SEM (cell line): ENCODE results near the gene LPIN2.

- PRO-cap, result no peak
Observed at GRCh38 chr18:2918265-2919401, 71.8 kb downstream of the EMILIN2 start.

DNA sequence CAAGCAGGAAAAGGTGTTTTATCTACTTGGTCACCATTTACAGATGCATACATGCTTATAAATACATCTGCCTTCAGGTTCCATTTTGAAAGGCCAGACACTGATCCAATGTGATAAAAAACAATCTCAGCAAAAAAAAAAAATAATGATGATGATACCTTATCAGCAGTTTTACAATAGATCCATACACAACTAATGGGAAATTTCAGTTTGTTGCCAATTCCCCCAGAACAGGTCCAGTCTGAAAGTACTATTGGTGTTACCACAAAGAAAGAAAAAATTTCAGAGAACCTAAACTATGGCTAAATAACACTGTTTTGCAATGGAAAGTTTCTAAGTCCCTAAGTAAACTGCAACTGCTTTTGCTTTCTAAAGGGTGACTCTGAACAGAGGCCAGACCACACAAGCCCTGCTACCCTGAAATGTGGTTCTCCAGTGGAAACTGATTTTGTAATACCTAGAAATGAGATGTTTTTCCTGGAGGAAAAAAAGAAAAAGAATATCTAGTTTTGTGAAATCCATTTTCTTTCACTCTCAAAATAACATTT lies 54.1 kb downstream of the LPIN2 start:
- PRO-cap, result no peak

DNA sequence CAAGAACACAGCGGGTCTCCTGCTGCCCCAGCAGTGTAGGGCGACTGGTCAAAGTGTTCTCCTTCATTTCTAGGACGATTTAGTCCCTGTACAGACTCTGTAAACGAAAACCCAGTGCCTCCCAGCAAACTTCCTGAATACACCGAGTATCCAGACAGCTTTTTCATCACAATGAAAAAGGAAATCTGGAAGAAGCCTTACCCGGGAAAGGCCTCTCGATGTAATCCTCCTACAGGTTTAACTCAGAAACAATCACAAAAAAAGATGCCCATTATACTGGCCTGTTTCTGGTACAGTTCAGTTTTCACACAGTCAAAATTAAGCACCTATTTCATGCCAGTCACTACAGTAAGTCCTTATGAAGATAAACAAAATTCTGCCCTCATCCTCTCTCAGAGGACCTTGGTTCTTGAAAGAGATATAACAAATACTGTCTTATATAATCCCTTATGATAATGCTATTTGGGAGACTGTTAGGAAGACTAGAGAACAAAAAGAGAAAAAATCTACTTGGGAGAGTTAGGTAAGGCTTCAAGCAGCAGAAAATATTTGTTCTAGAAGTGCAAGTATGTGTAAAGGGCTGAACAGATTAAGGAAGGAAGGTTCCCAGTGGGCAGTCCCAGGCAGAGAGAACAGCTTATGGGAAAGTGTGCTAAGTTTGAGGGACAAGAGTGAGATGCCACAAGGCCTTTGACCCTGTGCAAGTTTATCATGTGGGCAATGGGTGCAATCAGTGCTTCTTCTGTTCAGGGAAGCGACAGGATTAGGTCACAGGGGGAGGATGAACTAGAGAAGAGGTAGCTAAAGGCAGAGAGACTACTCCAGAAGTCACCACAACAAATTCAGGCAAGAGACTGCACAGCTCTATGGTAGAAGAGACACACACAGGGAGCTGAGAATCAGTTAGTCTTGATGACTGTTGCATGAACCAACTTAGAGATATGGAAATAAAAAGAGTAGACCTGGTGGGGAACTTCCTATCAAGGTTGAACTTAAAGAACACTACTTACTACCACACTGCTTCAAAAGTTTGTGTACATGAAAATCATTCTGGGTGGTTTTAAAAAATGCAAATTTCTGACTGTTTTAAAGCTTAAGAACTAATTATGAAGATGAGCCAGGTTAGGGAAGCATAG lies 44.5 kb downstream of the LPIN2 start:
- PRO-cap, result no peak

- PRO-cap, result no peak
Observed at GRCh38 chr18:2978551-2979622, 34.1 kb downstream of the LPIN2 start.

- PRO-cap, result no peak
Observed at GRCh38 chr18:2979687-2980297, 33.2 kb downstream of the LPIN2 start.

- PRO-cap, result unidirectional peak, minus-strand start at chr18:3013144; unidirectional peak, minus-strand start at chr18:3013257
Observed at GRCh38 chr18:3012972-3013786, at the start of gene LPIN2. TSS of gene LPIN2 (minus strand) at chr18:3013144.

DNA sequence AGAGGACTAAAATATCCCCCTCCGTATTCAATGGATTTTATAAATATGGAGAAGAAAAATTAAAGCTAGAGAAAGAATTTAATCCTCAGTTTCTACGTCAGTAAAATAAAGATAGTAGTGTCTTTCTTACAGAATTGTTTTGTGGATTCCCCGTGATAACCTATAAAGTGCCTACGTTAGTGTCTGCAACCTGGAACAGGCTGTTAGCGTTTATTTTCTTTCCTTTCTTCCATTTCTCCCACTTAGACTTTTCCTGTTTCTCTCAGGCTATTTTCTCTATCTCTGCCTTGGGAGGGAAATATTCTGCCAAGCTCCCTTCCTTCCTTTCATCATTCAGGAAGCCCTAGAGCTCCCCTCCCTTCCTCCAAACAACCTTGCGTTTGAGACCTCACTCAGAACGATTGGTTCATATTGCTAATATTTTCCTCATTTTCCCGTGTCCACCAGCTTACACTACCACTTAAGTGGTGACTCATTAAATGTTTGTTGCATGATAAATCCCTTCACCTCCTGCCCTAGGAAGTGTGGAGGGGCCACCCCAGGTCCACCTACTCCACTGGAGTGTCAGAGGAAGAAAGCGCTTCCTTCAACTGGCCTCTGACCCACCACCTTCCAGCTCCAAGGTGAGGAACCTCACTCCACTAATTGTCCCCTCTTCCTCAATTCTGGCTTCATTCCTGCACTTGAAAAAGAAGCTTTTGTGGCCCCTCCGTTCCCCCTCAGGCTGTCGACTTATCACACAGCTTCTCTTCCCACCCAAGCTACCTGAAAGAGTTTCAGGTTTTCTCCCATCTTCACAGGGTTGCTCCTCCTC lies 2.2 kb upstream of the LPIN2 start:
- PRO-cap, result no peak

- PRO-cap, result bidirectional peak, plus-strand start at chr18:3016821, minus-strand start at chr18:3016715
Observed at GRCh38 chr18:3016539-3017006, 3.6 kb upstream of the LPIN2 start.

GRCh38 chr18:3058322-3058880 lies 45.5 kb upstream of the LPIN2 start:
- PRO-cap, result no peak

- PRO-cap, result no peak
Observed at GRCh38 chr18:3213475-3213972, 6.2 kb downstream of the MYOM1 start.

DNA sequence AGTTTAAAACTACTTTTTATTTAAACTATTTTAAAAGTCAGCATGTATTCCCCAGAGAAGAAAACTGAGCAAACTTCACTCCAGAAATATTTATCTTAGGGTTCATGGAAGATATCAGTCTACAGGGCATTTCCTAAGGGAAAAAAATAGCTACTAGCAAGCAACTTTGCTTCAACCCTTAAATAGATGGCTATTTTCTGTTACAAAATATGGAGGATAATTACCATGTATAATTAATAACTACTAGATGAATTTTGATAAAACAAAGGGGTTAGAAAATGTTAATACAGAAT lies 1.5 kb downstream of the MYOM1 start:
- PRO-cap, result no peak

DNA sequence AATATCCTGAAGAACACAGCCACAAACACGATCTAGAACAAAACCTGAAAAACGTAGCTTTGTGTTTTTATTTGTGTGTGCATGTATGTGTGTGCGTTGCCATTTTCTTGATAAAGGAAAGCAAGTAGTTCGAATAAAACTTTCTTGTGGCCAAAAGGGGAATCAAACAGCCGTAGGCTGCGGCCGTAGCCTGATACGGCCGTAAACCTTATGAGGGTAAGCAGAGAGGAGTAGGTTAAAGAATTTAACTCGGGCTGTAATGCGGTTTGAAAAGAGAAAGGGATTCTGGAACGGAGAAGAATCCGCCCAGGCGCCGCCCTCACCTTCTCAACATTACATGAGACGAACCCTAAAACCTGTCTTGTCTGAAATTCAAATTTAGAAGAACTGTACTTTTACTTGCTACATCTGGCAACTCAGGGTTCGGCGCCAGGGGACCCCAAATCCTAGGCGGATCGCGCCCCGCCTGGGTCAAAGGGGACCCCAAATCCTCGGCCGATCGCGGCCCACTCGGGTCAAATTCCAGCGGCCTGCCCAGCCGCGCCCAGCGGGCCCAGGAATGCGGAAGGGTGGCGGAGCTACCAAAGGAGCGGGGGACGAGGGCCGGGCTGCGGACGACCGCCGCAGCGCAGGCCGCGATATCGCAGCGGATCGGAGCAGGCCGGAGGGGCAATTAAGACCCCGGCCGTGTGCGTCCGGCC lies 496 bp upstream of the MYL12B start:
- PRO-cap, result bidirectional peak, plus-strand start at position 165 of the sequence, minus-strand start outside the sequence; bidirectional peak, plus-strand start at position 584 of the sequence, minus-strand start at position 479 of the sequence

DNA sequence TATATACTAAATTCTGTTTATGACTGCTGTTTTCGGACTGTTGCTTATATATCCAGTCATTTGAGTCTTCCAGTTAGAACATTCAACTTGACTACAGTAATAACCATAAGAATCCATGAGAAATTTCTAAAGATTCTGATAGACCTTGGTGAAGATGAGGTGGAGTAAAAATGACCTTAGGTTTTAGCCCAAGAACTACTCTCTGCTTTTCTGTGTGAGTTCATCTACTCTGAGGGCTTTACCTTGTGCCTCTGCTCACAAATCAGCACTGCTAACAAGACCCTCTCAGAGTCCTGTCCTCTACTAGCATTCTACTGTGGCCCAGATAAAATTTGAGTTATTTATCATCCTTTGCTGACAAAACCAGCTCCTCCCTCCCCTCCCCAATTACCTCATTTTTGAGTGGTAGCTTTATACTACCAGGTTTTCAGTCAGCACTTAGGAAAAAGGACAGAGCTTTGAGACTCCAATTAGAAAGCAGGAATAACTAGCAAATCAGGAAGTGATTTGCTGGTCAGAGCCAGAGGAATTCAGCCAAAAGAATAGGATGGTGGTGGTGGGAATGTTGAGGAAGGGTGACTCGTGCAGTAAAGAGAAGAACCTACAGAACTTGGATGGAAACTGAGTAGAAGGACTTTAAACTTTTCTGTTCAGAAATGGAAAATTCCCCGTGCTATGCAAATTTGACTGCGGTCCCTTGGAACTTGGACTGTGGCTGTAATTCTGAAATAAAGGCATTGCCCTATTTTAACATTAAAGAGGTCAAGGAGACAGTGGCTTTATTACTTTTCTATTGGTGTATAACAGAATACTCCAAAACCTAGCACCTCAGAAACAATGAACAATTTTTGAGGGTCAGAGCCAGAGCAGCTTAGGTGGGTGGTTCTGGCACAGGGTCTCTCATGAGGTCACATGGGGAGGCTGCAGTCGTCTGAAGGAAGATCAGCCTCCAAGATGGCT lies 3.6 kb downstream of the MYL12B start:
- PRO-cap, result no peak

- PRO-cap, result no peak
Observed at GRCh38 chr18:3350434-3350862, 88.5 kb downstream of the MYL12B start.

- PRO-cap, result no peak
Observed at GRCh38 chr18:3495566-3496116, 45.7 kb downstream of the TGIF1 start.

DNA sequence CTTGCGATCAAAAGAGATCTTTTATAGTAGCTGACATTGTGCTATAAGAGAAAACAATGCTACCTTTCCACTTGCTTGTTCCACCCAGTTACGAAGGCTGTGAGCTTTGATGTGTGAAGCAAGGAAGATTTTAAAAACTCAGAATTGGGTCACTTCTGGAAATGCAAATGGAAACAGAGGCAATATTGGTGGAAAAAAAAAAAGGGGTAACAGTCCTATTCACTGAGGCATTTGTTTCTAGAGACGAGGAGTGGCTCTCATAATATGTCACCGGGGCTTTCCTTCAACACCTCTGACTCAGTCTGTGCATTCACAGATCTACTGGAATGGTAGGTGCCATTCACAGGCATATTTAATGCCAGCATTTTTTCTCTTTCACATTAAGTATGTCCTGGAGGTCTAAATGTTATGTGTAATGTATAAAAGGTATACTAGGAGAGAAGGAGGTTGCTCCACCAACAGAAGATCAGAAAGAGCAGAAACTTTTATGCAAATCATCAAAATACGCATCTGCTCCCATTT lies 91.8 kb downstream of the TGIF1 start:
- PRO-cap, result no peak

DNA sequence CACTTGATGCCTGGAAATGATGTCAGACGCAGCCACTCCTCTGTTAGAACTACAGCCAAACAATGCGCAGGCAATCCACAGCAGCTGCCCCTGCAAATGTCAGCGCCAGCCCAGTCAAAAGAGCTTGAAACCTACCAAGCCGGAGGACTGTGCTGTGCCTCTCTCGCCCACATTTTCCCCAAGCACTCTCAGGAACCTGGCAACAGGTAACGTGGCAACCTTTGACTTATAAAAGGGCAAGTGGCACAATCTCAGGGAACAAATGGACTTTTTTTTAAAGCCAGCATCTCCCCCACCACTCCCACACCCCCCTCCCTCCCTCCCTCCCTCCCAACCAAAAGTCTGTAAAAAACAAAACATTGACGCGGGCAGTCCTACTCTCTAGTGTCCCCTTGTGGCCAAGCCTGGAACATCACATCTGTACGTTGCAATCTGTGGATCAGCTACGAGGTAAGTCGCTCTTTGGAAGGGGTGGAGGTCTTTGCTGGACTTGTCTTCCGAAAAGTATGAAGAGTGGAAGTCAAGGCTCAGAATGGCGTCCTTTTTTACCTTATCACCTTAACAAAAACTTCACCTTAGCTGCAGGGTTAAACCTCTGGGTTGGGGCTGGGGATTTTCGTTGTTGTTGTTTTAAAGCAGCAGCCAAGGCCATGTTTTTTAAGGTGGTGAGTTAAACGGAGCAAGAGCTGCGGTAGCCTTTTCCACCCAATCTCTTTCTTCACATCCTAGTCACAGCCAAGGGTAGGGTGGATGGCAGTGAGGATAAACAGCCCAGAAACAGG lies 144.3 kb downstream of the TGIF1 start:
- PRO-cap, result bidirectional peak, plus-strand start at position 43 of the sequence, minus-strand start outside the sequence; bidirectional peak, plus-strand start at position 428 of the sequence, minus-strand start at position 264 of the sequence

DNA sequence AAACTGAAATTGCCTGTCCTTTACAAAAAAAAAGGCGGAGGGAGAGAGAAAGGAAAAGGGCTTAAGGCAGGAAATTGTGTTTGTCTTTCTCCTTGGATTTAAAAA lies 153.2 kb downstream of the TGIF1 start:
- PRO-cap, result bidirectional peak, plus-strand start at position 19 of the sequence, minus-strand start outside the sequence

DNA sequence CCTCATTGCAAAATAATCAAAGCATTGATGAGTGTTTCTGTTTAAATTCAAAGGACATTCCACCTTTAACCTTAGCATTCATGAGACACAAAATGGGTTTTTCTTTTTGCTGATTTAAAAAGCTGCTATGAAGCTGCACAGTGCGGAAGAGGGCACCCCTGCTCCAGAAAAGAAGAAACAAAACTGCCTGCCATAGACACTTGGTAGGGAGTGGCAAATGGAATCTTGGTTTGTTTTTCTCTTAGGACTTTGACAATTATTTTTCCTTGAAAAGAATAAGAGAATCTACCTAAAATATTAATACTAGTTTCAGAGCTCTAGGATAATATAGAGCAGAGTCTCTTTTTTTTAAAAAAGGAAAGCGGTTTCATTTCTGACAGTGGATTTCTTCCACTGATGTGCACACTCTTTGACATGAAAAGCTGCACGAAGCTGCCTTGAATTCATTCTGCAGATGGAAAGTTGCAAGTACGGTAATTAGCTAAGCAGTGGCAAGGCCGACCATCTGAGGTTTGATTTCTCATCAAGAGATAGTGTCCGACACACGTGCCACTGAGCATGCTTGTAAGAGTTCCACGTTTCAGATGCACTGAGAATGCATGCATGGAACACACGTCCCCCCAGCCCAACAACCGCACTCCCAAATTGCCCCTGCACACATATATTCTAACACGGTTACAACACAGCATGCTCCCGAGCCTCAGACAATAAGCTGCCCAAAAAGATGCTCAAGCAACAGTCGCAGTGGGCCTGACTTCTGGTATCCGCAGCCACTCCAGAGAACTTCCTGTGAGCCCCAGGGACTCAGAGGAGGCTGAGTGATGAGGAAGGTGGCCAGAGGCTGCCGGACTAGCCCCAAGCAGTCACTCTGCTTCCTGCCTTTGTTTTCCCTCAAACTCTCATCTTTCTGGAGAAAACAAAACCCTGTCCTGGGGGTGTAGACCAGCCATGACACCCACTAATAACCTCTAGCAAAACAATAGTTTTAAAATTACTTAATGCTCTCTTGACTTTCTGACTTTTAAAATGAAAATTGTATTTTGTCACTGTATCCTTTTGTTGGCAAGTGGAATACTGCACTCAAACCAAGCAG lies 203.8 kb downstream of the TGIF1 start:
- PRO-cap, result no peak

DNA sequence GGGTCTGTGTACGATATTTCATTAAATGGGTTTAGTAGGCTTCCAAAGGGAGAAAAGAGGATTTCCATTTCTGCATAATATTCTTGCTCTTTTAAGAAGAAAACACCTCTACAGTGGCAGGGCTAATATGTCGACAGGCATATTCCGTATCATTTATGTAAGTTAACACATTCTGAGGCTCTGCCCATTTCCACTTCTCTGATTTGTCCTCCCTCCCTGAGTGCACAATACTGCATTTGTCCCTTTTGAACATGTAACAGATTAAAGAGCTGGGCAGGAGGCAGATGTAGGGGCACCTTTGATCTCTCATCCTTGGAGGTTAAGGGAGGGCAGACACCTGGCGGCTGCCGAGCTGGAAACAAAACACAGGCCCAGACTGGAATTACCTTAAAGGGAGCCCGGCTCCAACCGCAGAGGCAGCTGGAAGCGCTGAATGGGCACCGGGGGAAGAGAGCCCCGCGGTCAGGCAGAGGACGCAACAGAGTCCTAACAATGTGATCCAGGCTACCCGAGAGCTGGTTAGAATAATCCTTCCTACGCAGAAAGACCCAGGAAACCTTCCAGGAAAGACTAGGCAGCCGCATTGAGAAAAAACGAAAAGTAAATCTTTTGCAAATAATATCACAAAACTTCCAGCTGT lies 215.8 kb downstream of the TGIF1 start:
- PRO-cap, result no peak